ENCODE measurements around a stretch of chr5.

DNA sequence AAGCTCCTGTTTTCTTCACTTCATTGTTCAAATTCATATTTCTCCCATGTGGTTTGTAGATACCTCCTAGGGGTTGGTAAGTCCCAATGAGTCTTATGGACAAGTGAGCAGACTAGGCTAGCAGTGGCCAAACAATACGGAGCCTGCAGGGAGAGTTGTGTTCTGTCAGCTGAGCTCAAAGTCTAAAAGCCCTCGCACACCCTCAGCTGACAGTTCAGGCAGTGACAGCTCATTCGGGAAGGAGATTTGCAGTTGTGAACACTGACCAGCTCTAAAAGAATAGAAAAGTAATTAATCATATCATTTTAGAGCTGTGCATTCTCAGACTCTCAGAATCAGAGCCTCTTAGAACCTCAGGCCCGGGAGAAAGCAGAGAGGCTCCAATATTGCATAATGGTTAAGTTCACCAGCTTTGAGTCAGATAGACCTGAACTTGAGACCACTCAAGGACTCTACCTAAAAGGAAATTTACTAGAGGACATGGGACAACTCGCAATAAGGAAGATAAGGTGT lies 95.0 kb downstream of the SH3TC2 start:
- PRO-cap: unidirectional peak, plus-strand start at position 232 of the sequence

DNA sequence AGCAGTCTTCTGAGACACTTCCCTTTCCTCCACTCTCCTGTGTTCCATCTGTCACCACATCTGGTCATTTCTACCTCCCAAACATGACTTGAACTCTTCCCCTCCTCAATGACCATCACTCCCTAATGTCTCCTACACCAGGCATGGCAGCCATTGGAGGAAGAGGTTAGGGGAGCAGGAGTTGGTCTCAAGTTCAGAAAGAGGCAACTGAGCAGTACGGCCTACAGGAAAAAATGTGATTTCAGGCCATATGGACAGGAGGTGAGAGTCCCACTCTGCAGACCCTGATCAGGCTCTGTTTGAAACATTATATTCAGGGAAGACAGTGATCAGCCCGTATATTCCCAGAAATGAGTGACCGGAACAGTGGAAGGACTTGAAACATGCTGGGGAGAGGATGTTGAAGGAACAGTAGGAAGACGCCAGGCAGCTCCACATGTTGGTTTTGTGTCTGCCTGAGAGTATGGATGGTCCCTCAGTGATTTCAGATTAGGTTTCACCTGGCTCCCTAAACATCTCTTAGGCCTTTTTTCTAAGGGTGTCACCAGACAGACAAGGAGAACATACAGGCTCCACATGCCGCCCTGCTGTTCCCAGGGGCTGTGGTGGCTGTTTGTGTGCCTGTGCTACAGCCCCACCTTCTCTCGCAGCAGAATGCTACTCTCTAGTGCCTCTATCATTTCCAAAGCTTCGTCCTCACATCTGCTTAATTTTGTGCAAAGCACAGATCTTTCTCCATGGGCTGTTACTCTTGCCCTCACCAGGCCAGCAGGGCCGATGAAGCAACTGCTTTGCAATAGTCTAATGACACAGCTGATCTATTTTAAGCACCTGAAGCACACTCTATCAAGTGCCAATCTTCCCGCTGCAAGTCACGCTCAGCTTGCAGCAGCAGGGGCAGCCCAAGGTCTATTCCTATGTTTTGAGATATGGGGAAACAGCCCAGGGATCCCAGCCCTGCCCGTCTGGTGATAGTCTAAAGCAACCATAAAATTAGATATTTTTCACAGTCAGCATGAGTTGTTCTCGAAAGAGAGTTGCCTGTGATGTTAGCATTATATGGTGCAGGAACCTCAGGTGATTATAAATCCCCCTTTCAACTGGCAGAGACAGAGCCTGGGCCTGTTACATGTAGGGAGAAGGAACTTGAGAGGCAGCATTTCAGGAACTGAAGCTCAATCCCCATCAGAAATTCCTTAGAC lies 12.4 kb downstream of the ABLIM3 start:
- PRO-cap: no peak

DNA sequence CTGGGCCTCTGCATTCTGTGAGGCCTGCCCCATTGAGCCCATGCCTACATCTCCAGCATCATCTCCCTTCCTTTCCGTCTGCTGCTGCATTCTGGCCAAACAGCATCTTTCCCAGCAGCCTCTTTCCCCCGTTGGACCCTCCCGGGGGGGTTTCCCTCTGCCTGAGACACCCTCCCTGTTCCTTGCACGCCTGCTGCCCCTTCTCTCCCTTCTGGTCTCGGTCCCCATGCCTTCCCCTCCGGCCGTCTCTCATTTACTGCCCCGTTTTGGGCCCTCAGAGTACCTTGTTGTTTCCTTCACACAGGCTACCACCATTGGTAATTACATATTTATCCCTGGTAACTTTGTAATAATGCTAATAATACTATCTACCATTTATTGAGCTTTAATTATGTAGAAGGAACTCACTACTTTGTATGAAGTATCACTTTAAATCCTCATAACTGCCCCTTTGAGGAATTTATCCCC lies 64.5 kb upstream of the AFAP1L1 start:
- PRO-cap: no peak

- PRO-cap: no peak
Observed at GRCh38 chr5:149297103-149298208, 25.8 kb downstream of the AFAP1L1 start.

GRCh38 chr5:149310884-149311378 lies 34.4 kb upstream of the GRPEL2 start:
- PRO-cap: no peak

DNA sequence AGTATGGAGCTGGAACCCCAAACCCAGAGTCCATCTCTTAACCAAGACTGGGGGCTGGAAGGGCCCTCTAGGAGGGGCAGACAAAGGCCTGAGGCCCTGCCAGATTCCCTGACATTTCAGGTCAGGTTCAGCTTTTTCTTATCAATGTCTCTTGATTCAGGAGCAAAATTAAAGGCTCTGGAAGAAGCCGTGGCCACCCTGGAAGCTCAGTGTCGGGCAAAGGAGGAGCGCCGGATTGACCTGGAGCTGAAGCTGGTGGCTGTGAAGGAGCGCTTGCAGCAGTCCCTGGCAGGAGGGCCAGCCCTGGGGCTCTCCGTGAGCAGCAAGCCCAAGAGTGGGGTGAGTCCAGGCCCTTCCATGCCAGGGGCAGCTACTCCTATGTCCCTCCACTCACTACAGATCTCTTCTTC lies 12.8 kb upstream of the GRPEL2 start:
- PRO-cap: no peak

- PRO-cap: no peak
Observed at GRCh38 chr5:149348321-149349129, 3.2 kb downstream of the GRPEL2 start.

DNA sequence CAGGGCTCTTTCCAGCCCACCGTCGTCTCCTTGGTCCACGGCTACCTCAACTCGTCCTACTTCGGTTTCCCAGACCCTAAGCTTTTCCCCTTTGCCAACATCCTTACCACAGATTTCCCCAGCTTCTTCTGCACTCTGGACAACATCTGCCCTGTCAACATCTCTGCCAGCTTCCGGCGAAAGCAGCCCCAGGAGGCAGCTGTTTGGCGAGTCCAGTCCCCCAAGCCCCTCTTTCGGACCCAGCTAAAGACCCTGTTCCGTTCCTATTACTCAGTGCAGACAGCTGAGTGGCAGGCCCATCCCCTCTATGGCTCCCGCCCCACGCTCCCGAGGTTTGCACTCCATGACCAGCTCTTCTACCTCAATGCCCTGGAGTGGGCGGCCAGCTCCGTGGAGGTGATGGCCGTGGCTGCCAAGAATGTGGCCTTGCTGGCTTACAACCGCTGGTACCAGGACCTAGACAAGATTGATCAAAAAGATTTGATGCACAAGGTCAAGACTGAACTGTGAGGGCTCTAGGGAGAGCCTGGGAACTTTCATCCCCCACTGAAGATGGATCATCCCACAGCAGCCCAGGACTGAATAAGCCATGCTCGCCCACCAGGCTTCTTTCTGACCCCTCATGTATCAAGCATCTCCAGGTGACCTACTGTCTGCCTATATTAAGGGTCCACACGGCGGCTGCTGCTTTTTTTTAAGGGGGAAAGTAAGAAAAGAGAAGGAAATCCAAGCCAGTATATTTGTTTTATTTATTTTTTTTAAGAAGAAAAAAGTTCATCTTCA lies 10.5 kb downstream of the PCYOX1L start:
- PRO-cap: no peak

GRCh38 chr5:149387939-149388594 lies 9.0 kb upstream of the IL17B start:
- PRO-cap: no peak

DNA sequence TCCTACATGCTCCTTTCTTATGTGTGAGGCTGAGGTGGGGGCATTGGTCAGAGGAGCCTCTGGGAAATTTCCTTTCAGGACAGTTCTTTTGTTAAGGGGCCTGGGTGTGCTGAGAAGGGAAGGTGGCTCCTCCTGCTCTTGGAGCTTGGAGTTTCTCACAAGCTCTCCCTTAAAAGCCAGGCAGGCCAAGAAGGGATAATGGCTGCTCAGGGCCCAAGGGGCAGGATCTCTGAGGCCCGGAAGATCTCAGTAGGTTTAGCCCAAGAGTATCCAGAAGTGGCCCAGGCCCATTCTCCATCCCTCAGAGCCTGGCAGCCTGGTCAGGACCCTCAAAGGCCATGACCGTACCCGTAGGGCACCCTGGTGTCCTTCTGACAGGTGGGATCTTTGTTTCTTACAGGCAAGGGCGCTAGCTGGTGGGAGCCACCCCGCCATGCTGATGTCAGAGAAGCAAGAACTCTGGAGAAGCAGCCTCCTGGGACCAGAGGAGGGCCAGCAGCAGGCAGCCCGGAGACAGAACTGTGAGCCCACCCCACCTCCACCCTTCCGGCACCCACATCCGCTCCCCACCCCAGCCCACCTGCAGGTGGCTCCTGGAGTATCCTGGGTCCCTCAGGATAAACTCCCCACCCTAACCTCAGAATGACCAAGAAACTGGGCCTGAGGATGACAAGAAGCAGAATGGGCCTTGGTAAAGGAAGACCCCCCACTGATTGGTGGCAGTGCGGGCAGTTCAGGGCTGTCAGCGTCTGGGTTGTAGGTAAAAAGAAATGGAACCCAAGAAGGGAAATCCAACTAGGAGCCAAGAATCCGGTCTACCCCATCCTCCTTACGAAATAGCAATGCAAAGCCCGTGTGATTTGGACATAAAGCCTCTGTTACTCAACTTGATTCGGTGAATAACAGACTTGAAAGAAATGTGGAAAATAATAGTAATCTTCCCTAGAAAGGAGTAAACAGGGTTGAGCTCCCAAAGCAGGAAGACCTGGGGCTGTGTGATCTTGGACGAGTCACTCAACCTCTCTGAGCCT lies 42.3 kb upstream of the IL17B start:
- PRO-cap: no peak

GRCh38 chr5:149486766-149487898 lies 64.1 kb downstream of the CSNK1A1 start:
- PRO-cap: no peak

DNA sequence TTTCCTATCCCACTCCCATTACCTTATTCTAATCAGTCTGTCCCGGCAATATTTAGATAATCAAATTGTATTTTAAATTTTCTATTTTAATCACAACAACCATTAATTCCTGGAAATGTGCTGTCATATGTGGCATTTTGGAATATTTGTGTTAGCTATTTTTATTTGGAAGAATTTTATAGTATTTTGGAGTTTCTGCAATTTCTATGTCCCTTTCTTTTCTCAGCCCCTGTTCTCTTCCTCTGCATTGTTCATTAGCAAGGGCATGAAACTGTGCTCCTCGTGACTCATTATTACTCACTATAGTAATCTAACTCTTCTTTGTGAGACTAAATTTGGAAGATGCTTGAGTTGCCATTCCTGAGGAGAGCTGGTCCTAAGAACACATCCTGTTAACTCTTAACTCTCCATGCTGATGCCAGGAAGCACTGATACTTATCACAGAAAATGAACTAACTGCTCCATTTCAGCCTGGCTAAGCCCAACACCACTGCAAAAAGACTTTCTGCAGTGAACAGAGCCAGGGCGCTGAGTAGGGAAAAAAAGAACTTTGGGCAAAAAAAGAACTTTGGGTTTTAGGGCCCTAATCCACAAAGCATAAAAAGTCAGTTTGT lies 10.5 kb upstream of the CSNK1A1 start:
- PRO-cap: no peak

DNA sequence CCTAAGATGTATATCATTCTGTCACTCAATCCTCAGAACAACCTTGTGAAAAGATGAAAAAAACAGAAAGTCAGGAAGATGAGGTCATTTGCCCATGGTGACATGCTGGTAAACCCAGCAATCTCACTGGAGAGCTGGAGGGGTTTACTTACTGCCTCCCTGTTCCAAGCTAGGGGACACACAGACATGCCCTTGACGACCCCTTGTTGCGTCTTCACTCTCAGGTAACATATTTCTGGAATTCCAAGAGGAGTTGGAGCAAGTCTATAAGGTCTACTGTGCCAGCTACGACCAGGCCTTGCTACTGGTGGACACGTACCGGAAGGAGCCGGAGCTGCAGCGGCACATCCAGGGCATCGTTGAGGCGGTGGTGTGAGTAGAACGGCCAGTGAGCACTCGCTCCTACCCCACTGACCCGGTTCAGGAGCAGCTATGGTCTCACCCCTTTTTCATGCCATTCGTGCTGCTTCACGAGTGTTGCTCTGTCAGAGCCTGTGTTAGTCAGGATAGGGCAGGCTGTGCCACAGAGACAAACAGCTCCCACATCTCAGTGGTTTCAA lies 28.1 kb downstream of the ARHGEF37 start:
- PRO-cap: no peak

- PRO-cap: no peak
Observed at GRCh38 chr5:149681306-149681811, 48.8 kb upstream of the PPARGC1B start.

DNA sequence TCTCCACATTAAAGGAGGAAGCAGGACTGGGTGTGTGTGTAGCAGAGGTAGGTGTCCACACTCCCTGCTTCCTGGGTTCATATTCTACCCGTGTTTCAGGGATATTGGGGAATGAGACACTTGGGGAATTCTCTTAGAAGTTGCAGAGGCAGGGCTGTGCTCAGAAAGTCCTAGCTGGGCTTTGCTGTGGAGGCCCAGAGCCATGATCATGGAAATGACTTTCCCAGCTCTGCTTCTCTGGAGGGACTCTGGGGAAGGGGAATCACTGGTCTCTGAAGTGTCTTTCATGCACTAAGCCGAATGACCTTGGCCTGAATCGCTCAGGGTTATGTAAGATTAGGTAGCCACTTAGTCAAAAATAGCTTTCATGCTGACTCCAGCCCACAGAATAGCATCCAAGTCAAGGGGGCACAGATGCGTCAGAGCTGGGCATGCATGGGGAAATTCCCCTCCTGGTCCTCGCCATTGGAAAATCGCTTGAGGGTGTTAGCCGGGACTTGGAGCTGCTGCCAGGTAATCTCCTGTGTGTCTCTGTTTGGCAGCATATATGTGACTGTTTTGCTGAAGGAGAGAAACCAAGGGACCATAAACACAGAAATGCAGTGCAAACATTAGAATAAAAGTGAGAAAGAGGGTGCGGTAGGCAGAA lies 36.1 kb upstream of the PPARGC1B start:
- PRO-cap: no peak

DNA sequence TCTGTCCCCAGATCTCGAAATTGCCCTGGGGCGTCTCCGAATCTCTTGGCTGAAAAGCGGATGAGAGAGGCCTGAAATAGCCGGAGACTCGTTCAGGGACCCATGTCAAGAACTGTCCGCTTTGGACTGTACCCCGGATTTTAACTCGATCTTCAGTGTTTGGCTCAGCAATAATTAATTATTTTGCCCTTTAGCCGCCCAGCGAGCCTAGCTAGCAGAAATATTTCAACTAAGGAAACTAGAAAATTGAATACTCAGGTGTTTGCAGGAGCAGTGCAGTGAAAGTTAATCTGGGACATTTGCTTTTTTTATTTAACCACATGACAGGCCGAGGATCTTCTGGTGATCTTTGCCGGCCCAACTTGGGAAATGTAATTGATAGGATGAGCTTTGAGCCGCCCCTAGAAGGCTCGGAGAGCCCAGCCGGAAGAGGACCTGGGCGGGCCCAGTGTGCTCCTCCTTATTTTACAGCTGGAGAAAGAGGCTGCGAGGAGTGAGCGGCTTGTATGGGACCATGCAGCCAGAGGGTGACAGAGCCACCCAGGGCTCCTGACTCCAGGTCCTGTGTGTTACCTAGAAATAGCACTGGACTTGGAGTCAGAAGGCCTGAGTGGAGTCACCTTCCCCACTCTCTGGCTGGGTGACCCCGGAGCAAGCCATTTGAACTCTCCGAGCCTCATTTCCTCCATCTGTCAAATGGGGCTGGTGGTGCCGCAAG lies 2.3 kb downstream of the PPARGC1B start:
- PRO-cap: bidirectional peak, plus-strand start at position 492 of the sequence, minus-strand start at position 364 of the sequence

GRCh38 chr5:149785187-149785881 lies 55.2 kb downstream of the PPARGC1B start:
- PRO-cap: bidirectional peak, plus-strand start at chr5:149785578, minus-strand start at chr5:149785422

DNA sequence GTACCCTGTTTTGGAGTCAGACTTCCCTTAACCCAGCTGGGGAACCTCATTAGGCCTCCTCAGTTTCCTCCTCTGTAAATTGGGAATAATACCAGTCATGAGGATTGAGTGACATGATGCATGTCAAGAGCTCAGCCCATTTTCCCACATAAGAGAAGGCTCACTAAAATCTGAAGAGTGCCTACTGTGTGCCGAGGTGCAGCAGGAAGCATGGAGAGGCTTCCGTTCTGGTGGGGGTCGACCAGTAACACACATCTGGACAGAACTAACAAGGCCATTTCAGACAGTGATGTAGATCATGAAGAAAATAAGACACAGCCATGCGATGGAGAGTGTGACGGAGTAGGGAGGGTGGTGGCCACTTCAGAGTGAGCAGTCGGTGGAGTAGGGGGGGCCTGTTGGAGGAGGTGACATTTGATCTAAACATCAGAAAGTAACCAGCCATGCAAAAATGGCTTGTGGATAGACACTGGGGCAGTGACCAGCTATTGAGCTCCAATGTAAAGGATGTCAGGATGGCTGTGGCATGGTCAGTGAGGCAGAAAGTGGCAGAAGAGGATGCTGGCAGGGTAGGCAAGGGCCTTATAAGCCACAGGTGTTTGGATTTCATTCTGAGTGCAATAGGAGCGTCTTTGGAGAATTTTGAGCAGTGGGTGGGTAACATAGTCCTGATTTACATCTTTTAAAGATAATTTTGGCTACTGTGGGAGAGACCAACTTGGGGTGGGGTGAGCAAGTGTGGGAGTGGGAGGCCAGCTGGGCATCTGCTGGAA lies 65.9 kb downstream of the PPARGC1B start:
- PRO-cap: no peak

- PRO-cap: no peak
Observed at GRCh38 chr5:149798913-149799719, 69.0 kb downstream of the PPARGC1B start.

- PRO-cap: no peak
Observed at GRCh38 chr5:149801865-149802722, 72.0 kb downstream of the PPARGC1B start.

All from colonic mucosa (tissue), 1 donor.